HTERT-HM (cell line): Measurements from ENCODE around the genes ANXA2R, C5orf34 and ISL1.

GRCh38 chr5:43034218-43034699 is 5.9 kb downstream of the ANXA2R start:
- RRBS = no CpG with 5 or more reads among the region's 22 CpGs

DNA sequence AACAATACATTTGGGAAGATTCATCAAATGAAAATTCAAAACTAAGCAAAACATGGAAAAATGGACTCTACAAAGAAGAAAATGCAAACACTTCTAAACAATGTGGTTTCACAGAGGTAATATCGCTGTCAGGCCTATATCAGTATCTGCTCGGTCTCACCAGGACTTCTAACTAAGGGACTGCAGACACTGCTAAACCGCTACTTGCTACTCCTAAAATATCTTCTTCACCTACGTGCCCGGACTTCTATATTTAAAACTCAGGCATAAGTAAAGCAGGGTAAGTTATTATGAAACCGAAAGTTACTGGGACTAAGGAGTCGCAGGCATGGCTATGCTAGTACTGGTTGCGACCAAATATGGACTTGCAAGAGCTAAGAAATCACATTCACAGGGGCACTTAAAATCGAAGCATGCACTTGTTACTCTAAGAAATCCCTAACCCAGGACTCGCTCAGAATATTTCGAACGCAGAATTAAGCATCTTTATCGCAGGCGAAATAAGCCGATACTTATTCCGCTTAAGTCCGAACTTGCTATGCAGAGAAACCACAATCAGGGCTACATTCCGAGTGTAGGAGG is 2.2 kb downstream of the ANXA2R start:
- RRBS = no CpG with 5 or more reads among the region's 18 CpGs

DNA sequence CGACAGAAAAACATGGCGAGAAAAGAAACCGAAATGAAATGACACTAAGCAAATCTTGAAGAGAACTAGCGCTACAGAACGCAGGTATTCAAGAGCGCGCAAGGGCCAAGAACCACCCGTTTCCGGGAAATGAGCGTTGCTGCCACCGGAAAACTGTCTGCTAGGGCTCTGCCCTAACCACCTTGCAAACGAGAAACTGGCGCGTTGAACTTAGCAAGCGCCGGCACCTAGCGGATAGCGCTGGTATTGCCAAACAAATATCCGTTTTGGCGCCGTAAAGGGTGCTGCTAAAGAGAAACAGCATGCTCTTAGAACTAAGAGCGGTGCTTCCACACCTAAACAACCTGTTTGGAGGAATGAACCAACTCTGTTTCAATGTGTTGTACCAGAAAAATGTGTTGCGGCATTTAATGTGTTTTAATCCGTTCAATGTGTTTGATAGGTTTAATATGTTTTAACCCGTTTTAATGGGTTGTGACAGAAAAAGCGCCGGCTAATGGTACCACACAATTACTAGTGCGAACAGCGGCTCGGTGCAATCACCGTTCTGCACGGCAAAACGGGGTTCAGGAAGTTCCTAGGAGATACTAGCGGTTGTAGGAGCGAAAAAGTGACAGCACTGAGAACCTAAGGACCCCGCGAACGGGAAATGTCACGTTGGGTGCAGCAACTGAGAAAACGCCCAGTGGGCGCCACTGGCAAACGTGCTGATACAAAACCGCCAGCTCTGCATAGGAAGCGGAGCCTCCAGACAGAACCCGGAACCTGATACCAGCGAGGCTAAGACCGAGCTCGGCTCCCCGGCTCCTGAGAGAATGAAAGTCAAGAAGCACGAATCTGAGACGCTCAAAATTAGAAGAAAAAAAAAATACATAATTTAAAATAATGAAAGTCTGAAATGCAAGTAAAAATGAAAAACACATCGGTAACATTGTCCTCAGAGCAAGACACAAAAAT is at the start of gene ANXA2R:
ANXA2R (minus strand) TSS at position 63 of the 957 bp plus-strand sequence.
- RRBS = 3% methylated on average over 6 of the region's 52 CpGs

DNA sequence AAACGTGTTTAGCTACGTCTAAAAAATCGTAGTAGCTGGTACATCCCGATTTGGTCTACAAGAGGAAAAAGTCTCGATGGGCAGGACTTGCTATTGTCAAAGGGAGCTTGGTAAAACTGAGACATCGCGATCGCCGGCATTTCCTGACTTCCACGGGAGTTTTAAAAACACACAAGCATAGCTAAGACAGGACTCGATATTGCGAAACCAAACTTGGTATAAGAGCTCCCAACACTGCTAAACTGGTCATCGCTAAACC is 1.2 kb upstream of the ANXA2R start:
- RRBS = no CpG with 5 or more reads among the region's 13 CpGs

DNA sequence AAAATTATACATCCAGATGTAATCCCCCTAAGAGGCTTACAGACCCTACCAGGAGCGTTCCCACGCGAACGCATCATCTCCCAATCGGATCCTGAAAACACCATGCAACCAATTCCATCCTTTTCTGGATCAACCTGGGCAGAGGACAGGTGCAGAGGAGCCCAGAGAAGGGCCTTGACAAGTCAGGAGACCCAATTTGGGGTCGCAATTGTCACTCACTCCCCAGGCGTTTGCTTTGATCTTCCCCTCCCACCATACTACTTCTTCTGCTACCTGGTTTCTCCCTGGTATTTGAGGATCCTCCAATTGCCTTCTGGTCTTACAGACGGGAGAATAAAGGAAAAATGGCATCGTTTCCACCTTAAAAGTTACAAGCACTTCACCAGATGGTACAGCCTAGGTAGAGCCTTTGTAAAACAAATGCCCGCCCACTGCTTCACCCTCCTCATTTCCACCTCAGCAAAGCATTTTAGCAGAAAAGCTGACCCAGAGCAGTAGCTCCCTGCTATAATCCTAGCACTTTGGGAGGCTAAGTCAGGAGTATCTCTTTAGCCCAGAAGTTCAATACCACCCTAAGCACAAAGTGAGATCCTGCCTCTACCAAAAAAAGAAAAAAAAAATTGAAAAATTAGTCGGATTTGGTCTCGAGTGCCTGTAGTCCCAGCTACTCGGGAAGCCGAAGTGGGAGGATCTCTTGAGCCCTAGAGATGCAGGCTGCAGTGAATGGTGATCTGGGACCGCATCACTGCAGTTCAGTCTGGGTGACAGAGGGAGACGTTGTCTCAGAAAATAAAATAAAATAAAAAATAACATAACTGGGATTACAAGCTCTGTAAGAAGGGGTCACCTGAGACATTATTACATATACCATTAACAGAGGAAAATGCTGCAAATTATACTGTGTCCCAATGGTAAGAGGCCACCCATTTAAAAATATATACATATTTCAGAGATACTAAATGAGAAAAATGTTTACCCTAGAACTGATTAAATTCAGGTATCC is 5.2 kb upstream of the ANXA2R start:
- RRBS = no CpG with 5 or more reads among the region's 16 CpGs

DNA sequence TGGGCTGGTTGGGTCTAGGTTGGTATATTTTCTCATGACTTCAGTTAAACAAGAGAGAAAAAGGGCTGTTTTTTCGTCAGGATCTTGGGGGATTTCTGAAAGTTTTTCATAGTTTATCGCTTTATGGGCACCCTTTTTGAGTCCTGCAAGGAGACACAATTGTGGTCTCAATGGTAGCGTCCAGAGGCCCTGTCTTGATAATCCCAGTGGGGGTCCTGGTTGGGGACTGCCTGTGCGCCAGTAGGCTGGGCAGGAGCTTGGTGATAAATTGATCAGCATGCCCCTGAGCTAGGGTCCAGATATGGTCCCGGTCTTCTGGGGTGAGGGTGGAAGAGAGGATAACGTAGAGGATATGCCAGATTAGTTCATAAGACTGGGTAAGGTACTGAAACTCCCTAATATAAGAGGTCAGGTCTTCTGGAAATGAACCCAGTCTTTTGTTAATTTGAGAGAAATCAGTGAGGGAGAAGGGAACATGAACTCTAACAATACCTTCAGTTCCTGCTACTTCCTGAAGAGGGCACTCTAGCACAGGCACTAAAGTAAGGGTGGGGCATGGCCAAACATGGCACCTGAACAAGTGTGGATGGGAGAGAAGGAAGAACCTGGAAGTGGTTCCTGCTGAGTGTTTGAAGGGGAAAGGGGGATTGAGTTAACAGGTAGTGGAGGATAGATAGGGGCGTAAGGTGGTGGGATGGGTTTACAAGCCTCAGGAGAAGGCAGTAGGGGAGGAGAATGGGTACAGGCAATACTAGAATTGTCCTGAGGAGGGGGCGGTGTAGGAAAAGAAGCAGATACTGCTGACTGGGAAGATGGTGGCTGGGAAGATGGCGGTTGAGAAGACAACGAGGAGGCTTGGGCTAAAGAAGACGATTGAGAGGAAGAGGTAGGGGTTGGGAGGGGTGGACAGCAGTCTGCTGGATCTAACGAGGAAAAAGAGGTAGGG is 33.7 kb upstream of the ANXA2R start:
- RRBS = no CpG with 5 or more reads among the region's 12 CpGs

GRCh38 chr5:43074502-43074982 is 34.4 kb upstream of the ANXA2R start:
- RRBS = no CpG with 5 or more reads among the region's 12 CpGs

- RRBS = no CpG with 5 or more reads among the region's 7 CpGs
Observed at GRCh38 chr5:43388203-43388845, 23.9 kb downstream of the CCL28 start.

DNA sequence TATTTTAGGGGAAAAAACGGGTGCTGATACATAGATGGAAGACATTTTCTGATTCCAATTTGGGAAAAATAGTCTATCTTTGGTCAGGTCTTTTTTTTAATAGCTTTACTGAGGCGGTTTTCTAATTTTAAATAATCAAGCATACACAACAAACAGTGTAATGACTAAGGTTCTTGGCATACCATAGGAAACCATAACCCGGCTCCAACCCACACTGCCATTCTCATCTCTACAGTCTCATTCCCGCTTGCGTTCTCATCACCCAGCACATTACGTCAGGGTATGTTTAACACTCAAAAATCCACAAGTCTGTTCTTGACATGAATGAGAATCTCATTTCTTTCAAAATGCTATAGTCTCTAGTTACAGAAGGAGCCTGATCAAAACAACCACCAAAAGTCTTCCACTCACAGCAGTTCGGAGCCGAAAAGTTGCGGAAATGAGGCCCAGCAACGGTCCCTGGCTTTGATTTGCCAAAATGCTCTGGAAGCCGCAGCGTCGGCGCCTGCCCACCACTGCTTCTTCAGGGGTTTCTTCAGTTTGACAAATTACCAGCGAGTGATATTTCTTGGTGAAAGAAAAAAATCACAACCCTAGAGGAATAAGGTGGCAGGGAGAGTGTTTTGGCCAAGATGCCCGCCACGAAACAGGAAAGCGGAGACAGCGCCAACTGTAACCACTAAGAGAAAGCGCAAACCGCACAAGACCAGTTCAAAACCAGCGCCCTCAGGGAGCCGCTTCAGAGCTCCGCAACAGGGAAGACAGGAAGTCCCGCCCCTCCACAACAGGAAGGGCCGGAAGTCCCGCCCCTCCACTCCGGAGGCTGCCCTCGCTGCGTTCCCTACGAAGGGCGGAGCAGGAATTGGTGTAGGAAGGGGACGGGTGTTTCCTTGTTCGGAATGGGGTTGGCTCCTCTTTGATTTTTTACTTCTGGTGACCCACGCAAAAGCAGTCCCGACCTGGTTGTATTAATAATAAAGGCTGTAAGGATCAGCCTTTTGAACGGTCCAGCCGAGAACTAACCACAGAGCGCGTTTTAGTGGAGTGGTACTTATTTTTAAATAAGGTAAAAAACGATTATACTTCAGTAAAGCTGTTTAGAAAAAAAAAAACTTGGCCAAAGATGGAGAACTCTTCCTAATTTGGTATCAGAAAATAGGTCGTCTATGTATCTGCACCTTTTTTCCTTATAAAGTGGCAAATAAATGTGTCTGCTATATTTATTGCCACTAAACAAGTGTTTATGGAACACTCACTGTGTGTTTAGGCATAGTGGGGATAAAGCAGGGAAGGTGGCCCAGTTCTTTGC is at the start of gene C5orf34:
C5orf34 (minus strand) TSS at position 754 of the 1,309 bp plus-strand sequence.
- RRBS = no CpG with 5 or more reads among the region's 42 CpGs

GRCh38 chr5:43615687-43616300 is 12.8 kb downstream of the NNT start:
- RRBS = no CpG with 5 or more reads among the region's 5 CpGs

DNA sequence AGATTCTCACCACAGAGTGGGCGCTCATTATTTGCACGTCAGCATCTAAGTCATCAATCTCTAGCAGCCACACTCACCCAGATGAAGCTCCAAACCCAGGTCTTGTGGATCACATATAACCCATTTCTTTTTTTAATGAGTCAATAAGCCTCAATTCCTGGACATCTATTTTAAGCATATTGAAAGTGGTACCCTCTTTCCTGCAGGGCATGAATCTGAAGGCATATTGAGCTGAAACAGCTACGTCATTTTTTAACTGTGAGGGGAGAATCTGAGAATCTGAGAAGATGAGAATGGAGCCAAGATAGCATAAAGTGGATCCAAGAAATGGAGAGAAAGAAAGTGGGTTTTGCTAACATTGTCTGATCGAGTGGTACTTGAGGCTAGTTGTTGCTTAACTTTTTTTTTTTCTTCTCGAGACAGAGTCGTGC is 198.1 kb upstream of the FGF10 start:
- RRBS = no CpG with 5 or more reads among the region's 6 CpGs

DNA sequence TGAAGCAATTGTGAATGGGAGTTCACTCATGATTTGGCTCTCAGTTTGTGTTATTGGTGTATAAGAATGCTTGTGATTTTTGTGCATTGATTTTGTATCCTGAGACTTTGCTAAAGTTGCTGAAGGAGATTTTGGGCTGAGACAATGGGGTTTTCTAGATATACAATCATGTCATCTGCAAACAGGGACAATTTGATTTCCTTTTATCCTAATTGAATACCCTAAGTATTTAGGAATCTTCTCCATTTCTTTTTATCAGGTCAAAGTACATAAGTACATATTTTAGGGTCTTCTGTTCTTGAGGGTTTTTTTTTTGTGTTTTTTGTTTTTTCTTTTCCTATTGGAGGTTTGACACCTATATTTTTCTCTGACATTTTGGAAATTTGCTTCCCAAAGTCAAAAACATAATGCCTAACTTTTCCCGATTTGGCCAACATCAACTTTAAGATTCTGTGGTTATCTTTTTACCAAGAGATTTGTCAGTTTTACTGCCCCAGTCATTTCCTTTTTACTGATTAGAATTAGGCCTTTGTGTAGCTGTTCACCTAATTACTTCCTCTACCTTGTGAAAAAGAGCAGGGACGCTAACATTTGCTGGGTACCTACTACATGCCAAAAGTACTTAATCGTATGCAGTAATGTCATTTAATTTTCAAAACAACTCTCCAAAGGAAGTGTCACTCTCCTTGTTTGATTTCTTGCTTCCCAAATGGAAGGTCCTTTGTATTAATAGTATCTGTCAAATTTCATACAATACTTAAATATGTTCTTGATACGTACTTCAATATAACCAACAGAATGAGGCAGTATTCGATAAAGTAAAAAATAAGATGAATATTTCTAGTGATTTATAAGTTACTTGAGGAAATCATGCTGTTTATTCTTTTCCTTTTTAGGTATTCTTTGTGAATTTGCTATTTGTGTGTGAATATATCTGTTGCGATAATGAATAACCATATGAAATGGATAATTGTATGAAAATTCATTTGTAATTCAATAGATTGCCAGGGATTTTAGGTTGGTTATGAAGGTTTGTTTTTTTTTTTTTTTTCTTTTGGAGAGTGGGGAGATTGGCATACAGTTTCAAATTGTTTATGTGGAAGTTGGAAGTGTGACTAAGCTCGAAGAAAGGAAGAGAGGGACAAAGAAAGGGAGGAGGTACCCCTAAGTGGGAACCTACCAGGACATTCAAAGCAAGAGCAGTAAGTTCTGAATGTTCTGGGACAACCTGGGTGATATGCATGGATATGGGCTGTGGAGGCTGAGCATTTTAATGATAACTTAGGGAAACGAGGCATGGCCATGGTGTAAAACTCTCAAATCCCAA is 18.0 kb downstream of the MRPS30 start:
- RRBS = no CpG with 5 or more reads among the region's 8 CpGs

DNA sequence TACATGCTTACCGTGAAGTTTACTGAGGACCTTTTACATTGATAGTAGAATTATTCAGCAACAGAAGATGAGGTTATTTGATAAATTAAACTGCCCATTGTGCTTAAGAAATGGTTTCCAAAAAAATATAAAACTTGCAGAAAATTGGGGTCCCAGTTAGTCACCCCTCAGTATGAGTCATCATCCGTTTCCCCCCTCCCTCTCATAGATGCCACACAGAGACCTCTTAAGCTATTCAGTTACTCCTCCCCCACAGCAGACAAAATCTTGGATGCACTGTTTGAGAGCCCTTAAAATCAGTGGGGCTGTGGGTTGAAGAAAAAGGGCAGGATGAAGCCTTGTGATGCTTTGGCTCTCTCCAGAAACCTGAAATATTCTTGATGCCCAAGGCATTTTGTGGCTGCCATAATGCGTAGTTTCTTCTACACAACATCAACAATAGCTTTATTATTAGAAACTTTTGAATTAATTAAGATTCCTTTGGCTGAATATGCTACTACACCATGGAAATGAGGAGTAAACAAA is 133.7 kb downstream of the MRPS30 start:
- RRBS = no CpG with 5 or more reads among the region's 3 CpGs

GRCh38 chr5:50874552-50875374 is 208.3 kb downstream of the PARP8 start:
- RRBS = no CpG with 5 or more reads among the region's 5 CpGs

DNA sequence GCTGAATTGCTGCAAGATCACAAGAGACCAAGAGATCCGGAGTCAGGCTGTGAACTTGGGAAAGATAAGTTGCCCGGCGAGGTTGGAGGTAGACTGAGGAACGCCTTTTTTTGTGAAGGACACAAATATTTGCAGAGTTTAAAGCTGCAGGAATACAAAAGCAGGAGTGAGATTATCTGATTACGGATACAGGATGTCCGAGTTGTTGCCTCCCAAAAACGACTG is 302.4 kb downstream of the PARP8 start:
- RRBS = no CpG with 5 or more reads among the region's 7 CpGs

- RRBS = no CpG with 5 or more reads among the region's 2 CpGs
Observed at GRCh38 chr5:51226146-51226914, 156.9 kb upstream of the ISL1 start.

DNA sequence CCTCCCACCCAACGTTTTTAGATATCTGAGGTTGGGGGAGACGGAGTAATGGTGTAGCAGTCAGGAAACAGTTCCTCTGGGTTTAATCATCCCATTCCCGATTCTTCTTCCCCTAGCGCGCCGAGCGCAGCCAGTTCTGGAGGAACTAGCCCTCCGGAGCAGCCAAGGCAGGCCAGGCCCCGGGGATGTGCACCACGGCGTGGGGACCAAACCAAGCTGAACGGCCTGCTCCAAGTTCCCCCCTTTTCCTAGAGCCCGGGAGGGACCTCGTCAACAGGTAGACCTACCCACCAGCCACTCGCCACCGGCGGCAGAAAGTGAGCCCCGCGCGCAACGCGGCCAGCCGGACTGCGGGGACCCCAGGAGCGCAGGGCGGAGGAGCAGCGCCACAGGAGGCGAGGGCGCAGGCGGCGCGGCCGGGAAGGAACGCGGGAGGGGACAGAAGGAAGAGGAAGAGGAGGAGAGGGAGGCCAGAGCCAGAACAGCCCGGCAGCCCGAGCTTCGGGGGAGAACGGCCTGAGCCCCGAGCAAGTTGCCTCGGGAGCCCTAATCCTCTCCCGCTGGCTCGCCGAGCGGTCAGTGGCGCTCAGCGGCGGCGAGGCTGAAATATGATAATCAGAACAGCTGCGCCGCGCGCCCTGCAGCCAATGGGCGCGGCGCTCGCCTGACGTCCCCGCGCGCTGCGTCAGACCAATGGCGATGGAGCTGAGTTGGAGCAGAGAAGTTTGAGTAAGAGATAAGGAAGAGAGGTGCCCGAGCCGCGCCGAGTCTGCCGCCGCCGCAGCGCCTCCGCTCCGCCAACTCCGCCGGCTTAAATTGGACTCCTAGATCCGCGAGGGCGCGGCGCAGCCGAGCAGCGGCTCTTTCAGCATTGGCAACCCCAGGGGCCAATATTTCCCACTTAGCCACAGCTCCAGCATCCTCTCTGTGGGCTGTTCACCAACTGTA is at the start of gene ISL1:
ISL1 (plus strand) TSS at position 766 of the 948 bp plus-strand sequence.
- RRBS = 9% methylated on average over 27 of the region's 82 CpGs

DNA sequence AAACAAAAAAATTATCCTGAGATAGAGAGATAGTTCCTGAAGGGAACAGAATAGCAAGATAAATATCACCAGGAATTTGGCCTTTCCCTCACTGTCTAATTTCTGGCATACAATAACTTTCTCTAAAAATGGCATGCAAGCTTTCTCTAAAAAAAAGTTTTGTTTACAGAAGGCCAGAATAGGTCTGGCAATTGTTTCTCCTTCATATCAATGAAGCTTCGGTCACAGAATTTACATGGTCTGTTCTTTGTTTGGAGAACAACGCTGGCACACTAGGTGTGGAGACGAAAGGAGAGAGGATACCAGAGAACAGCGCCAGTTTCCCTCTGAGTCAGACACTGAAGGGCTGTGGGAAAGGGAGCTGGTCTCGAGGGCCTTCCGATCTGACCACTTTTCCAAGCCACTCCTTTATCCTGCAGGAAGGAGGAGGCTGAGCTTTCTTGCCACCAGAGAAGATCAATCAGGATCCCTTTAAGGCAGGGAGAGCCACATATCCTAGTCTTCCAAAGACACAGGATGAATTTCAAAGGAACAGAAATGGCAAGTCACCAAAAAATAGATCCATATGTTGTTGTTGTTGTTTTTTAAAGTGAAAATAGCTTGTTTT is 60.1 kb upstream of the ITGA1 start:
- RRBS = no CpG with 5 or more reads among the region's 6 CpGs

DNA sequence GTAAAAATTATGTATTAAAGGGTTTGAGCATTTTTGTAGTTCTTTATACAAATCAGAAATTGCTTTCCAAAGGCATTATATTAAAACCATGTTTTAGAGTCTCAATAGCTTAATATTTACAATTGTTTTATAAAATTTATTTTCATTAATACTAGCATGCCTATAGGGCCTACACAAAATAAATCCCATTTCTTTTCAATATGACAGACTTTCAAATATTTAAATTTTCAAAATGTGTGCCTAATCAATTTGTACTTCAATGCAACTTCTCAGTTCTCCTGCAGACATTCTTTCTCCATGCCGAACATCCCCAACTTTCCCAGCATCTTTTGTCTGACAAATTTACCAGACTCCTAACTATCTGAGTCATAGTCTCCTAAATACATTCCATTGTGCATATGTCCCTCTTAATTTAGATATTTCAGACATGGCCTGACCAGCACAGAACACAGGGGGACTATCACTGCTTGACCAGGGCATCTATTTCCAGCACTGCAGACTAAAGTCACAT is 71.8 kb downstream of the ITGA1 start:
- RRBS = no CpG with 5 or more reads among the region's 1 CpG

GRCh38 chr5:52907682-52908125 is 81.4 kb upstream of the ITGA2 start:
- RRBS = no CpG with 5 or more reads among the region's 1 CpG